Metastatic Liver Carcinoma in the Lung (tissue), 2 donors: Measurements from ENCODE around the gene A2M.

DNA sequence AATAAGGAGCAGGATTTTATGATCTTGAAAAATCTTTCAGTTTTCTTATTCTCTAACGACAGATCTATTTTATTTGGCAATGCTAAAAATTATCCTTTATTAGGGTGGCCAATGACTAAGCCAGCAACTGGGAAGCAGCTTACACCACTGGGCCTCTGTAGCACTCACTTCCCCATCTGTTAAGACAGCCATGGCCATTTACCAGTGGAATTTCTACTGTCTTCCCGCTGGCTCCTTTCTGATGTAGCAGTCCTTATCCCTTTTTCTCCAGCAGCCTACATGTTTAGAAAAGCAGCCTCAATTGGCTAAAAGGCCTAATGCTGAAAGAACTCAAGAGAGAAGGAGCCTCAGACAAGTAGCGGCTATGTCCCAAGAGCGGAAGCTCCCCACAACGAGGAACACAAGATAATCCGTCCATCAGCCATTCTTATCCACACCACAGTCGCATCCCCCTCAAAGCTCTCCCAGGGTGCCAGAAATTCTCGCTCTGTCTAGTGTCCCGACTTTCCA is 782 bp downstream of the M6PR start:
- PRO-cap, 2 experiments = no peak in any of the 2 experiments

- PRO-cap, 2 experiments = no peak in any of the 2 experiments
These were observed 706 bp upstream of the M6PR start for GRCh38 chr12:8950244-8950458.

DNA sequence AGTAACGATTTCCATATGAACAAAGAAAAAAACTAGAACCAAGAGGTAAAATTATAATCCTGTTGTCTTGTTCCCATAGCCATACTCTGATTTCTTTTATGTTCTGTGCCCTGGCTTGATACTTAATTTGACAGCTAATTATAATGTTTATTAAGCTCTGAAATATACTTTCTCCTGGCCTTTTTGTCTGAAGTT is 51.9 kb downstream of the A2M start:
- PRO-cap, 2 experiments = no peak in any of the 2 experiments

DNA sequence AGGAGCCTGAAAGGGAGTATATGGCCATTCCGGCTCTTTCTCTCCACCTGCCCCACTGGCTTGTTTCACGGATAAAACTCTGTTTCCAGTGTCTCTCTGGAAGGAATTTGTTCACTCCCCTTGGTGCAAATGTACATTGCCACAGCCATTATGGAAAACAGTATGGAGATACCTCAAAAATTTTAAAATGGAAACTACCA is 23.3 kb downstream of the A2M start:
- PRO-cap, 2 experiments = no peak in any of the 2 experiments

GRCh38 chr12:9115661-9116664 is at the start of gene A2M:
Gene A2M (minus strand): TSS chr12:9115919.
- PRO-cap, 2 experiments = peak in 2 of 2 experiments; most common plus-strand start chr12:9116126 (in 1); most common minus-strand start chr12:9115817 (in 1)

GRCh38 chr12:9570485-9571046 is 37.1 kb downstream of the KLRB1 start:
- PRO-cap, 2 experiments = no peak in any of the 2 experiments

DNA sequence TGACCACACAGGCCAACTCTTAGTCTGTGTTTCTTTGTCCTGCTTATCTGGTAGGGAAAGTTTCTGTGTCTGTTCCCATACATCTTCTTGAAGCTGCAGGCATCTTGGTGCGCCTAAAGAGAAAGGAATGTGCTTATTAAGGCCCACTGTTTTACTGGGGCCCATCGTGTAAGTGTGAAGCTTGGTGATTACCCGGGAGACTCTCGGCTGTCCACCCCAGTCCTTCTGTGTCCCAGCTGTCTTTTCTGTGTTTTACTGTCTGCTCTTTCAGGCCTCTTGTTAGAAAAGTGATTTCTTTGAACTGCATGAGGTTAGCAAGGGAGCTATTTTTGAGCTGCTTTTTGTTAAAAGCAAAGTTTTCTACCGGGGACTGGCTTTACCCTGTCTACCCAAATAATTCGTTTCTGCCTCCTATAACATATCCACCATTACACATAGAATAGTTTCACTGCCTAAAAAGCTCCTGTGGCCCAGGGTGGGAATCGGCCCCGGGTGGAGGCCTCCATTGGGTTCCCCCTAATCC is 22.2 kb upstream of the CLEC2D start:
- PRO-cap, 2 experiments = no peak in any of the 2 experiments

DNA sequence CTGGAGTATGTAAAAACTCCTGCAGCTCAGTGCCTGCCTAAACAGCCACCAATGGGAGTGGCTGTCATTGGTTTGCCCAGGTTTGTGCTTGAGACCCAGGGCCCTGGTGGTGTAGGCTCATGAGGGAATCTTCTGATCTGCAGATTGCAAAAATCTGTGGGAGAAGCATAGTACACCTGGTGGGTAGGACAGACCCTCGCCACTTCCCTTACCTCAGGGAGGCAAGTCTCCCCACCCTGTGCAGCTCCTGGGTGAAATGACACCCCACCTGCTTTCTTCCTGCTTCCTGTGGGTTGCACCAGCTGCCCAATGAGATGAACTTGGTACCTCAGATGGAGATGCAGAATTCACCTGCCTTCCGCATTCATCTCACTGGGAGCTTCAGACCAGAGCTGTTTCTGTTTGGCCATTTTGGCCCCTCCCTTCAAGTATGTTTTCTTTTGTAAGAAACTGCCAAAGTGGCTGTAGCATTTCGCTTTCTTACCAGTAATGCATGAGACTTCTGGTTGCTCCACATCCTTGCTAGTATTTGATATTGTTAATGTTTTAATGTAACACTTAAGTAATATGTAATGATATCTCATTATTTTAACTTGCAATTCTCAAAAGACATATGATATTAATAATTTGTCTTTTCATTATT is 4.7 kb downstream of the CLEC2D start:
- PRO-cap, 2 experiments = no peak in any of the 2 experiments

DNA sequence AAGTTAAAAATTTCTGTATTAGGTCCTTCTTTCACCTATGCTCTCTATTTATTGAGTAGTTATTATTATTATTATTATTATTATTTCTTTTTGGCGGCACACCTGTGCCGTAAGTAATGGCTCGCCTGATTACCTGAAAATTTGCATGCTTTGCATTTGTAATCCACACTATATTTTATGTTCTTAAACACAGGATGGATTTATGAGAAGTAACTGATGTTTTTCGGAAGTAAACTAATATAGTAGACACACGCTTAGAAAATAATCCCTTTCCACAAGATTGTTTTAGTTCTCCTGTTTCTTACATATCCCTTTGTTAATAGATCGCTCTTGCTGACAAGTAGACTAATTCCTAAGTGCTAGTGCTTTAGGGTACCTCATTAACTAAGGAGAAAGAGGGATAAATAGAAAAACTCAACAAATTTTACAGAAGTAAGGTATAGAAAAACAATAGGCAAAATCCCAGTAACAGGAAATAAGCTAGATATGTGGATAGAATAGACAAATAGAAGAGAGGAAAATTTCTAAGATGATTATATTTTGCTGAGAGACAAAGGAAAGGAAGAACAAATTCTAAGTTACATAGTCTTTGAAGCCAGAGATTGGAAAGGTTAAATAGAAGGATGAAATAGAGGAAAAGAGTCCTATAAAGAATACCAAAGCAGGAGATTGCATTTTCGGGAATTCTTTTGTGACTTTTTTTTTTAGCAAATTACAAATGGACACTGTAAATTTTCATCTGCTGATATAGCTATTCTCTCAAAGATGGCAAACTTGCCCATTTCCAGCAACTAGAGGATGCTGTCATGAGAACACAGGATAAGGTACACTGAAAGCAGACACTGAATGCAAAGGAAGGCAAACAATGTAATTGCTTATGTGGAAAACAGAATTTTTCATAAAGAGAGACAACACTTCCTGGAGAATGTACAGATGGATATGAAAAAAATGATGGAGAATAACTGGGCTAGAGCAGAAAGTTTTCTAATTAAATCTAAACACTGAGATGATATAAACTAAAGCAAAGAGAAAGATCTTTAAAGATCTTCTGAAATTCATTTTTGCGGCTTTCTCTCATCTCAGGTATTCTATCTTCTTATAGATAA is 922 bp downstream of the CD69 start:
- PRO-cap, 2 experiments = no peak in any of the 2 experiments

DNA sequence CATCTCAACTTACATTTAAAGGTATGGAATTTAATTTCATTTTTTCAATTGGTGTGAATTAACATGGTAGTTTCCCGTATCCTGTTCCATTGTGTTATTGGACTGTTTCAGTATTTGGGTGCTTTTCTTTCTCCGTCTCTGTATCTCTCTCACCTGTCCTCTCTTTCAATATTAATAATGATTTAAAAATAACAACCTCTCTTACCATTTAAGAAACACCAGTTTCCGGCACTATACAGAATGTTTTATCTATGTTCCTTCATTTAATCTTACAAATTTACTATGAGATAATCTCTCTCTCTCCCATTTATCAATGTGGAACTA is 290 bp downstream of the KLRF1 start:
- PRO-cap, 2 experiments = no peak in any of the 2 experiments

DNA sequence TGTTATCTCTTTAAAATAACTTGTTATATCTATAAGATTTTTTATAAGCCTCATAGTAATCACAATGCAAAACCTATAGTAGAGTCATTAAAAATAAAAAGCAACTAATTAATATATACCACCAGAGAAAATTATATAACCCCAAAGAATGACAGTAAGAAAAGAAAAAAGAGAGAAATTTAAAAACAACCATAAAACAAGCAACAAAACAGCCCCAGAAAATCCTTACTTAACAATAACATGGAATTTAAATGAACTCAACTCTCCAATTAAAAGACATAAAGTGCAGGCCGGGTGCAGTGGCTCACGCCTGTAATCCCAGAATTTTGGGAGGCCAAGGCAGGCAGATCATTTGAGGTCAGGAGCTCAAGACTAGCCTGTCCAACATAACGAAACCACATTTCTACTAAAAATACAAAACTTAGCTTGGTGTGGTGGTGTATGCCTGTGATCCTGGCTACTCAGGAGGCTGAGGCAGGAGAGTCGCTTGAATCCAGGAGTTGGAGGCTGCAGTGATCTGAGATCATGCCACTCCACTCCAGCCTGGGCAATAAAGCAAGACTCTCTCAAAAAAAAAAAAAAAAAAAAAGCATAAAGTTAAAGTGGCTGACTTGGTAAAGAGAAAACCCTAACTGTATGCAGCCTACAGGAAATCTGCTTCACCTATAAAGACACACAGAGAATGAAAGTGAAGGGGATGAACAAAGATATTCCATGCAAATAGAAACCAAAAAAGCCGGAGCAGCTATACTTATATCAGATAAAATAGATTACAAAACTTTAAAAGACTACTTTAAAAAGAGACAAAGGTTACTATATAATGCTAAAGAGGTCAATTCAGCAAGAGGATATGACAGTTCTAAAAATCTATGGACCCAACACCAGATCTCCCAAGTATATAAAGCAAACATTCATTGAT is 4.3 kb downstream of the CLEC2B start:
- PRO-cap, 2 experiments = no peak in any of the 2 experiments

- PRO-cap, 2 experiments = no peak in any of the 2 experiments
These were observed 11.0 kb upstream of the CLEC2A start for GRCh38 chr12:9942925-9943905.

DNA sequence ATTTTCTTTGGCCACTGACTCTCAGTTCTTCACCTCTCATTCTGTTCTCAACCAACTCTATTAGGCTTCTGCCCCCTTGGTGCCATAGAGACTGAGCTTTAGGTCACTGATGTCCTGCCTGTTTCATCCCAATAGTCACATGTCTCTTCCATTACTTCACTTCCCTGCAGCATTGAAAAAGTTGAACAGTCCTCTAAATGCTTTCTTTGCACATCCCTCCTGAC is 2.7 kb downstream of the CLEC12A start:
- PRO-cap, 2 experiments = no peak in any of the 2 experiments

GRCh38 chr12:10102272-10102629 is 3.5 kb upstream of the CLEC1A start:
- PRO-cap, 2 experiments = no peak in any of the 2 experiments

GRCh38 chr12:10189780-10190146 is 10.9 kb downstream of the TMEM52B start:
- PRO-cap, 2 experiments = no peak in any of the 2 experiments

- PRO-cap, 2 experiments = no peak in any of the 2 experiments
These were observed 27.7 kb downstream of the KLRK1 start for GRCh38 chr12:10362193-10362582.

GRCh38 chr12:10362593-10363518 is 27.0 kb downstream of the KLRK1 start:
- PRO-cap, 2 experiments = no peak in any of the 2 experiments

DNA sequence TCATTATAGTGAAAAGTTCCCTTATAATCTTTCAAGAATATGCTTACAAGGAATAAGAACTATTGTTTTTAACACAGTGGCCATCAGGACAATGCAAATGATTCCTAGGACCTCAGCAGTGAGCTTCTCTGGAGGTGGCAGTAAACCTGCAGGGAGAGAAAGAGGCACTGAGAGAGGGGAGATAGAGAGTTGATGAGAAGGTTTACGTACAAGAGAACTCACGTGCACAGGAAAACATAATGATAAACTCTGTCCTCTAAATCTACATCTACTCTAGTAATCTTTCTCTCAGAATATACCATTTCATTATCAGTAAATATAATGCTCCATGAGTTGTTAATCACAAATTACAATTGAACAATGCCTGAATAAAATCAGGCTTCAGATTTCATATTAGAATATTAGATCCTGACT is 685 bp downstream of the KLRC4 start:
- PRO-cap, 2 experiments = no peak in any of the 2 experiments

GRCh38 chr12:10552851-10553614 is 47.3 kb downstream of the EIF2S3B start:
- PRO-cap, 2 experiments = peak in 1 of 2 experiments; most common plus-strand start chr12:10553365 (in 1)

DNA sequence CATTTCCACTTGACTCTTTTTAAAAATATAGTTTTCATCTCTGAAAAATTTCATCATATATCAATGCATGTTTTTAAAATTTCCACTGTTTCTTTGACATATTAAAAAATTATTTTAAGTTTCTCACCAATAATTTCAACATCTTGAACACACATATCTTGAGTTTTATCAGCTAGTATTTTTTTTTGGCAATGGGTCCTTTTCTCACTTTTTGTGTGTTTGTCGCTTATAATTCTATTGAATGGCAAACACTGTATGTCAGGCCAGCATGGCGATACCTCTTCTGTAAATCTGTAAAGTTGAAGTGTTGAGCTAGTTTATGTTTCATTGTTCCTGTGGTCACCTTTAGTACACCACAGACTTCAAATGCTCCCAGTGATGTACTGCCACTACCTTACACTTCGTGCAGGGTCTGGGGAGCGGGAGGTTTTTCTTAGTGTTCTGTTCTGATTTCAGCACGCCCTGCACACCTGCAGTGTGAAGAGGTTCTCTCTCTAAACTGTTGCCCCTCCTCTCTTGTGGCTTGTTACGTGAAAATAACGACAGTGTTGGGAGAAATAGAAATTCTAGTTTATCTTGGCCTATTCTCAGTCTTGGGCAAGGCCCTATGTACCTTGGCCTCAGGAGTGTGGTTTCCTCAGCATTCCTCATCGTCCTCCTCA is 48.4 kb downstream of the EIF2S3B start:
- PRO-cap, 2 experiments = no peak in any of the 2 experiments